H7 (cell line): ENCODE results near the gene CDK5R1.

- RAMPAGE, long total RNA = no peak
Measured at GRCh38 chr17:31975338-31975865, 31.8 kb upstream of the LRRC37B start.

DNA sequence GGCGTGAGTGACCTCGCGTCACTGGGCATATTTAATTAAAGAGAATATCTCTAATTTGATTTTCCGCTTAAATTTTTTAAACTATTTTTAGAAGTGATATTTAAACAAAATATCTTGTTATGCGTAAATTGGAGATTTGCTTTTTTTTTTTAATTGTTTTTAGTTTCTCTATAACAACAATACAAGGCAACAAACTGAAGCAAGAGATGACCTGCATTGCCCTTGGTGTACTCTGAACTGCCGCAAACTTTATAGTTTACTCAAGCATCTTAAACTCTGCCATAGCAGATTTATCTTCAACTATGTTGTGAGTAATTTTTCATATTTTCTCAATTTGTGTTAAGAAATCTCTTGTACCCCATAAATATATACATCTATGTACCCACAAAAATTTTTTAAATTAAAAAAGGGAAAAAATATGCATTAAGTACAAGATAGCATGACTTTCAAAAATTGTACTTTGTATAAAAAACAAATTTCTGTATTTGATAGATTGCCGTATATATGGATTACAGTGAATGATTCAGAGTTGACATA lies 13.4 kb upstream of the LRRC37B start:
- RAMPAGE, long total RNA = no peak

- RAMPAGE, long total RNA = no peak
Measured at GRCh38 chr17:32085230-32085526, 57.1 kb upstream of the RHOT1 start.

GRCh38 chr17:32298833-32299165 lies 33.2 kb downstream of the RHBDL3 start:
- RAMPAGE, long total RNA = no peak

- RAMPAGE, long total RNA = no peak
Measured at GRCh38 chr17:32350287-32351180, 577 bp downstream of the ZNF207 start.

- RAMPAGE, long total RNA = no peak
Measured at GRCh38 chr17:32393618-32393945, 43.6 kb downstream of the ZNF207 start.

GRCh38 chr17:32486362-32487191 lies at the start of gene CDK5R1:
Gene CDK5R1, plus strand, starts transcription at chr17:32486993.
- RAMPAGE, long total RNA = no peak

DNA sequence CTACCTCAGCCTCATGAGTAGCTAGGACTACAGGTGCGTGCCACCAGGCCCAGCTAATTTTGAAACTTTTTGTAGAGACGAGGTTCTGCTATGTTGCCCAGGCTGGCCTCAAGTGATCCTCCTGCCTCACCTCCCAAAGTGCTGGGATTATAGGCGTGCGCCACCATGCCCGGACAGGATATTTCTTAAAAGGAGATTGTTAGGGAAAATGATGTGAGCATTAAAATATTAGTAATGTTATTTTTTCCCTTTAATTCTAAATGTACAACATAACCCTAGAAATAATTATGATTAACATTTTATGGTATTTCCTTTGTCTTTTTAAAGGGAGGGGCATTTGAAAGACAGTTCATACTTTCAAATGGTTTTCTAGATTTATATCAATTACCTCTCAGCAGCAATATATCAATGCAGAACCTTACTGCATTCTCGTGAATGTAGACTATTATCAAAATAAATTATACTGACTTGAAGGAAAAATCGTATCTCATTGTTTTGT lies 75.8 kb downstream of the CDK5R1 start:
- RAMPAGE, long total RNA = no peak

GRCh38 chr17:32600107-32601338 lies 113.7 kb downstream of the CDK5R1 start:
- RAMPAGE, long total RNA = no peak

DNA sequence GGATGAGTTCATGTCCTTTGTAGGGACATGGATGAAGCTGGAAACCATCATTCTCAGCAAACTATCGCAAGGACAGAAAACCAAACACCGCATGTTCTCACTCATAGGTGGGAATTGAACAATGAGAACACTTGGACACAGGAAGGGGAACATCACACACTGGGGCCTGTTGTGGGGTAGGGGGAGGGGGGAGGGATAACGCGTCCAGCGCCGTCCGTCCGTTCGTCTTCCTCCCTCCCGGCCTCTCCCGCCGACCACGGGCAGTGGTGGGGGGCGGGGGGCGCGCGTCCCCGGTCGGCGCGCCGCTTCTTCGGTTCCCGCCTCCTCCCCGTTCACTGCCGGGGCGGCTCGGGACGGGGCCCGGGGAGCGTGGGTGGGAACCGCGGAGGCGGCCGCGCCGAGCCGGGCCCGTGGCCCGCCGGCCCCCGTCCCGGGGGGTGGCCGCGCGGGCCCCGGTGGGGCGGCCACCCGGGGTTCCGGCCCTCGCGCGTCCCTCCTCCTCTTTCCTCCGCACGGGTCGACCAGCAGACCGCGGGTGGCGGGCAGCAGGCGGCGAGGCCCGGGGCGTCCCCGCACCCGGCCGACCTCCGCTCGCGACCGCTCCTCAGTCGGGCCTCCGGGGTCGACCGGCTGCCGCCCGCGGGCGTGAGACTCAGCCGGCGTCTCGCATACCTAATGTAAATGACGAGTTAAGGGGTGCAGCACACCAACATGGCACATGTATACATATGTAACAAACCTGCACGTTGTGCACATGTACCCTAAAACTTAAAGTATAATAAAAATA lies 54.5 kb downstream of the MYO1D start:
- RAMPAGE, long total RNA = no peak

GRCh38 chr17:32833438-32834623 lies 43.1 kb downstream of the MYO1D start:
- RAMPAGE, long total RNA = no peak

- RAMPAGE, long total RNA = no peak
Measured at GRCh38 chr17:32853010-32853909, 23.7 kb downstream of the MYO1D start.

GRCh38 chr17:32912238-32913042 lies 15.5 kb upstream of the TMEM98 start:
- RAMPAGE, long total RNA = no peak

GRCh38 chr17:32928936-32929727 lies 1.2 kb downstream of the TMEM98 start:
- RAMPAGE, long total RNA = no peak

GRCh38 chr17:33475513-33475911 lies 182.4 kb upstream of the ASIC2 start:
- RAMPAGE, long total RNA = no peak

DNA sequence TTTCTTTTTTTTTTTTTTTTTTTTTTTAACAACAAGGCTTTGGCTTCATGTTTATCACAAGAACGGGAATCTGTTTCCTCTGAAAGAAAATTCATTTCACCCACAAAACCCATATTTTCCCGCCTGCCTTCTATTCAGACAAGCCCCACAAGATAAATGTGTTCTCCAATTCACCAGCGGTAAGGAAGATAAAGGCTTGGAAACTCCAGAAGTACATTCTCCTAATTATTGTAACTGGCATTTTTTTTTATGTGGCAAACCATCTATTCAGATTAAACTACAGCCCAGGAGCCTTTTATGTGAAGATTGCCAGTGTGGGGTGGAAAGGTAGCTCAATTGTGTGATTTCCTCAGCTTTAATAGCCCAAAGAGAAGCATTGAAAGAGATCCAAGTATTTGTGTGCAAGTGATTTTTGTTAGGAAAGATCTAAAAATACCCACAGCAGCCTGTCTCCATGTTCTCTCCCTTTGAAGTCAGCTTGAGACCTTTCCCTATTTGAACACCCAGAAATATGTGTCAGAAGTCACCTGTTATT lies 451.4 kb upstream of the CCL2 start:
- RAMPAGE, long total RNA = no peak

GRCh38 chr17:34001195-34001394 lies 254.0 kb upstream of the CCL2 start:
- RAMPAGE, long total RNA = no peak

DNA sequence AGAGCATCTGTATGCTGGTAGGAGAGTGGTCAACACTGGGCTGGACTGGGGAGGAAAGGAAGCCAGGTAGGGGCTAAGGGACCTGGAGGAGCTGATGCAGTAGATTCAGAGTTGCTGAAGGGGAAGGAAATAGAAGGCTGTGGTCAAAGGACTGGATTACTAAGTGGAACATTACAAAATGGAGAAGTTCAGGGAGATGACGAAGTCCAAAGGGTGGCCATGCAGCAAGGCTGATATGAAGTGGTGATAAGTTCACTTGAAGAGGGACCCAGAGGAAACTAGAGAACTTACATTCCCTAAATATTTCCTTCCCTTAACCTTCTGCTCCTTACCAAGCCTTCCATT lies 8.6 kb upstream of the CCL2 start:
- RAMPAGE, long total RNA = no peak

DNA sequence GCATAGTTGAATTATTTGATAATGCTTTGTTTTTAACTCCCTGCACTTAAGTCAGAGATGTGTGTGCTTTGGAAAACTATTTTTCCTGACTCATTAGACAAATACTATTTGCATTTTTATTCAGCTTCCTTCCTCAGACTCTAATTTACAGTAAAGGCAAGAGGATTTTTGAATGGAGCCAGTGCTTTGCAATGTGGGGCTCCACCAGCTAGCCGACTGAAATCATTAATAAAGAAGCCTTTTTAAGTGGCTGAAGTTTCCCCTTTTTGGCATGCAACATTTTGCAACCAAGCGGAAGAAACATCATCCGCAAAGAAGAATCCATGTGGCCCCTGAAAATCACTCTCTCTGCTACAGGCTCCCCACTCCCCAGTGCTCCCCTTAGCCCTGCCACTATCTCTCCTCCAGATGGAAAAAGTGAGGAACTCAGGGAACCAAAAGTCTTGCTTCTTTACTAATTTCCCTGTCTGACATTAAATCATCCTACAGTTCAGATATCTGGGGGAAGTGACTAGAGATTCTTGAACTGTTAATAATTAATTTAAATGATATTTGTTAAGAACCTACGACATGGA lies 6.3 kb upstream of the CCL2 start:
- RAMPAGE, long total RNA = no peak

GRCh38 chr17:34253996-34254555 lies 1.0 kb upstream of the CCL2 start:
- RAMPAGE, long total RNA = no peak